ENCODE data around the genes LHFPL5, SRPK1, SLC26A8, ETV7 and PXT1.

DNA sequence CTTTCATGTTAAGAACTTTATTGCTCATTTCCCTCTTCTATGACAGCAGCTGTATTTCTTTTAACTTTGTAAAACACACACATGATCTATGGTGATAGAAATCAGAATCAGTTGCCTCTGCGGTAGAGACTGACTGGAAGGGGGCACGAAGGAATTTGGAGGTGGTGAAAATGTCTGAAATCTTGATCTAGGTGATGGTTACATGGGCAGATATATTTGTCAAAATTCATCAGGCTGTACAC lies 17.7 kb upstream of the ARMC12 start:
- RRBS: no CpG with 5 or more reads among the region's 2 CpGs

DNA sequence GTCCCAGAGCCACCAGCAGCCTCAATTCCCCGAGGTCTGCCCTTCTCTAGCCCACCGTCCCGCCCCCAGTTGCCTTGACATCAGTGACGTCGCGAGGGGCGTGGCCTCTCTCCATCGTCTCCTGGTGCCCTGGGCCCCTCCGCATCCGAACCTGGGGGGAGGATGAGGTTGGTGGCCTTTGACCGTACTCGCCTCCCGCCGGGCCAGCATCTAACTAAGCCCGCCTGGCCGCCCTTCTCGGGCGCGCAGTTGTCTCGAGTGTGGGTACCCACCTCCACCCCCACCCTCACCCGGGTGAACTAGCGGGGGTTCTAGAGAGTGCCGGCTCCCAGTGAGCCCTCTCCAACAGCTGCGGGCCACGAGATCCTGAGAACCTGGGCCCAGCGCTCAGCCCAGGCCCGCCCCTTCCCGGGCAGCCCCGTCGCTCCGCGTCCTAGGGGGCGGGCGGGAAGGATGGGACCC lies 5.4 kb upstream of the ARMC12 start:
- RRBS: 5% methylated on average over 9 of the region's 34 CpGs

DNA sequence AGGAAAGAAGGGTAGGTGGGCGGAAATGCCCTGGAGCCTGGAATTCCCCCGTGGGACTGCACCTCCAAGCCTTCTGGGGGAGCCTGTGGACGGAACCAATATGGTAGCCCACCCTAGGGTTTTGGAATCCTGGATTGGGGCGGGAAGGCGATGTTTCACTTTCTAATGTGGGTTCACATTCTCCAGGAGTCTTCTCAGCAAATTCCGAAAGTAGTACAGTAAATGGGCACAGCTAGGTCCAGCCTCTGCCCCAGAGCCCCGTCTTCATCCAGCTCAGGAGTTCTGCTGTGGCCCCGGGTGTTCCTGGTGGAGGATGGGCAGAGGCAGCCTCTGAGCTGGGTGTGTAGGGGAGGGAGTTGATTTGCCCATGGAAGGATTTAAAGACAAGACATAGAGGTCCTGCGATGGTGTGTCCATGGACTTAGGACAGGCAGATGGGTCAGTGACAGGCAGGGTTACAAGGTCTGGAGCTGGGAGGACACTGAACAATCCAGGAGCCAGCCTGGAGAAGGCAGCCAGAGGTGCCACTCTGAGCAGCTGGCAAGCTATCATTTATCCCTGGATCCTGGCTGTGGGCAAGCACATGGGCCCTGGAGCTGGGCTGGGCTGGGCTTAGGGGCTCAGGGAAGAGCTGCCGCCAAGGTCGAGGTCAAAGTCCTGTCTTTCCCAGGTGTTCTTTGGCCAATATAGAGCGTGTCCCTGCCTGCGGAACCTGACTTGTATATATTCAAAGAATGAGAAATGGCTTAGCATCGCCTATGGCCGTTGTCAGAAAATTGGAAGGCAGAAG lies 6.6 kb downstream of the CLPSL1 start:
- RRBS: no CpG with 5 or more reads among the region's 15 CpGs

DNA sequence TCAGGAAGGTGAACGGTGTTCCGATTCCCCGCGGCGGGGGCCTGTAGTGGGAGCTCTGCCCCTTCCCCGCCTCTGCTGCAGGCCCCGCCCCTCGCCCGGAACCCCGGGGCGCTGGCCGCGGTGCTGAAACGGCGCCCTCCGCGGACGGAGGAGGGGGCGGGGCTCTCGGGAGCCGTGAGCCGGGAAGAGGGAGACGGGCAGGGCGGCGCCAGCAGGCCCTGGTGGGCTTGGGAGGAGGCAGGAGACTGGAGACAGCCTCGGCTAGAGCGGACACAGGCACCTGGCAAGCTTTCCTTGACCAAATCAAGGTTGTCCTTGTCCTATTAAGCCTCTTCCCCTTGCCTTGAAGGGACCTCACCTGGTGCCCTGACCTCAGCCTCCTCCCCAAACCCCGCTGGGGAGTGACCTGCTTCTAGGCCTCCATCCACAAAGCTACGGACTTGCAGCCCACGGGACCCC lies at the start of gene LHFPL5:
LHFPL5 (plus strand) TSS at position 165 of the 459 bp plus-strand sequence.
- RRBS: 4% methylated on average over 10 of the region's 30 CpGs

GRCh38 chr6:35920499-35921501 lies at the start of gene SRPK1:
Gene SRPK1 (minus strand): TSS chr6:35921098.
- RRBS: 3% methylated on average over 36 of the region's 98 CpGs

- RRBS: no CpG with 5 or more reads among the region's 7 CpGs
Observed at GRCh38 chr6:35922066-35922751, 1.3 kb upstream of the SRPK1 start.

- RRBS: no CpG with 5 or more reads among the region's 7 CpGs
Observed at GRCh38 chr6:36019343-36019542, 5.2 kb downstream of the SLC26A8 start.

DNA sequence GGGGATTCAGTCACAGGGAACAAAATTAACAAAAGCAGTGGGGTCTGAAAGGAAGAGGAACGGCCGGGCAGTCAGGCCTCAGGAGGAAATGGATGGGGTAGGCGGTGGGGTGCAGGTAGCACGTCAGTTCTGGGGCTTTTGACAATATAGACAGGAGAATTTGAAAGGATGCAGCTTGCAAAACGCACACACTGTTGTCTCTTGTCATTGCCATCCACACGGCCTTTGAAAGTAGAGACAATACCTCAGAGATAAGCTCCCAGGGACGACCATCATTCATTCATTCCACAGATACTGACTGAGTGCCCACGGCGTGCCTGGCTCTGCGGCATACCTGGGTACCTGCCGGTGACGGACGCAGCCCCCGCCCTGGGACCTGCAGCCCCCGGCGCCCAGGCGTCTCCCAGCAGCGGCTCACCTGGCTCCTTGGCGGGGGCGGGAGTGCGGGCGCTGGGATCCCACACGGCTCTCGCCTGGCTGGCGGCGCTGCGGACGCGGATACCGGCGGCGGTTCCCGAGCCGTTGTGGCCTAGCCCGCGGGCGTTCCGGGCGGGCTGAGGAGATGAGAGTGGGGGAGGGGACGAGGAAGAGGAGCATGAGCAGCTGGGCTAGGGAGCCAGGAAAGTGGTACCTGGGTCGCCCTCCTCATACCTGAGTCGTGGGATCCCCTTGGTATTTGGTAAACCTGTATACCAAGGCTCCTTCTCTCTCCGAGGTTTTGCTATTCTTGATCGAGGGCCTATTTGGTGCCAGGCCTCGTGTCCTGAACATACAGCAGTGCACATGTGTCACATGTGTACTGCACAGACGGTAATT lies at the start of gene SLC26A8:
SLC26A8 (minus strand) TSS at position 556 of the 816 bp plus-strand sequence.
- RRBS: 19% methylated on average over 20 of the region's 46 CpGs

DNA sequence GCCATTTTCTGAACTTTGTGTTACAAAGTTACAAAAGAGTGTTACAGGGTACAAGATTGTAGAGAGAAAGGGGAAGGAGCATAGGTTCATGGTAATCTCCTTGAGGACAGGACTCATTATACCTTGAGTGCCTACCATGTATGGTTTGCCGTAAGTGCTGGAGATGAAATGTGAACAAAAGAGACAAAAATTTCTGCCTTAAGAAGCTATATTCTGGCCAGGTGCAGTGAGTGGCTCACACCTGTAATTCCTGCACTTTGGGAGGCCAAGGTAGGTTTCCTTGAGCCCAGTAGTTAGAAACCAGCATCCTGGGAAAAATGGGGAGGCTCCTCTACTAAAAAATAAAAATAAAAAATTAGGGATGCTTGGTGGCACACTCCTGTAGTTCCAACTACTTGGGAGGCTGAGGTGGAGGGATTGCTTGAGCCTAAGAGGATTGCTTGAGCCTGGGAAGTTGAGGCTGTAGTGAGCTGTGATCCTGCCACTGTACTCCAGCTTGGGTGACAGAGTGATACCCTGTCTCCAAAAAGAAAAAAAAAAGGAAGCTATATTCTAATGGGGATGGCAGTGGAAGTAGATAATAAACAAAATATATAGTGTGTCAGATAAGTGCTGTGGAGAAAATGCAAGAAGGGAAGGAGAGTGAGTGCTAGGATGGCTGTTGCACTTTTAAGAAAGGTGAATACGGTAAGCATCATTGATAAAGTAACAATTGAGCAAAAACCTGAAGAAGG lies 10.0 kb downstream of the MAPK14 start:
- RRBS: no CpG with 5 or more reads among the region's 2 CpGs

- RRBS: no CpG with 5 or more reads among the region's 2 CpGs
Observed at GRCh38 chr6:36085133-36085594, 45.1 kb upstream of the MAPK13 start.

GRCh38 chr6:36086637-36087678 lies 43.4 kb upstream of the MAPK13 start:
- RRBS: no CpG with 5 or more reads among the region's 3 CpGs

DNA sequence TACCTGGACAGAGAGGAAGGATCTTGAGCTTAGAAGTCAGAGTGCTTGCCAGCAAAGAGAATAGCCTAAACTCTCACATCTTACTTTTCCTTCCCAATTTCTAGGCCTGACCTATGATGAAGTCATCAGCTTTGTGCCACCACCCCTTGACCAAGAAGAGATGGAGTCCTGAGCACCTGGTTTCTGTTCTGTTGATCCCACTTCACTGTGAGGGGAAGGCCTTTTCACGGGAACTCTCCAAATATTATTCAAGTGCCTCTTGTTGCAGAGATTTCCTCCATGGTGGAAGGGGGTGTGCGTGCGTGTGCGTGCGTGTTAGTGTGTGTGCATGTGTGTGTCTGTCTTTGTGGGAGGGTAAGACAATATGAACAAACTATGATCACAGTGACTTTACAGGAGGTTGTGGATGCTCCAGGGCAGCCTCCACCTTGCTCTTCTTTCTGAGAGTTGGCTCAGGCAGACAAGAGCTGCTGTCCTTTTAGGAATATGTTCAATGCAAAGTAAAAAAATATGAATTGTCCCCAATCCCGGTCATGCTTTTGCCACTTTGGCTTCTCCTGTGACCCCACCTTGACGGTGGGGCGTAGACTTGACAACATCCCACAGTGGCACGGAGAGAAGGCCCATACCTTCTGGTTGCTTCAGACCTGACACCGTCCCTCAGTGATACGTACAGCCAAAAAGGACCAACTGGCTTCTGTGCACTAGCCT lies 21.9 kb upstream of the MAPK13 start:
- RRBS: no CpG with 5 or more reads among the region's 11 CpGs

DNA sequence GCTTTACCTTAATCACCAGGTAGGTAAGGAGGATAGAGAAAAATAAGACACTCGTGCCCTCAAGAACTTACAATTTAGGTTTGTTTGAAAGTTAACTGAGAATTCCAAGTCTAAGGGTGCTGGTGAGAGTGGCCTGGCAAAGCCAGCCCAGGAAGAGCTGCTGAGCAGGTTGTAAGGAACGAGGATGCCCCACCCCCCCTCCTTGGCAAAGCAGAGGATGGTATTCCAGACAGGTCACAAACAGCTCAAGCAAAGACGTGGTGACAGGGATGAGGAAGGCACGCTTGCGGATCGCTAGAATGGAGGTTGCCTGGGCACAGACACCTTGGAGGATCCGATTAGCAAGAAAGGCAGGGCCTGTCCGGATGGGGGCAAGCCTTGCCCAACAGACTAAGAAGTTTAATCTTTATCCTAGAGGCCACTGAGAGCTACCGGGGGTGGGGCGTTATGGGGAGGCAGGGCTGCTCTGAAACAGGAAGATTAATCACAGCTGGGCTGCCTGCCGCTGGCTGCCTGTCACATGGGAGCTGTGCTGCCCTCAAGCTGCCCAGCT lies 9.4 kb upstream of the MAPK13 start:
- RRBS: 18% methylated on average over 2 of the region's 11 CpGs

GRCh38 chr6:36197263-36197664 lies 720 bp downstream of the BRPF3 start:
- RRBS: no CpG with 5 or more reads among the region's 19 CpGs

GRCh38 chr6:36200472-36201766 lies 4.4 kb downstream of the BRPF3 start:
- RRBS: no CpG with 5 or more reads among the region's 27 CpGs

DNA sequence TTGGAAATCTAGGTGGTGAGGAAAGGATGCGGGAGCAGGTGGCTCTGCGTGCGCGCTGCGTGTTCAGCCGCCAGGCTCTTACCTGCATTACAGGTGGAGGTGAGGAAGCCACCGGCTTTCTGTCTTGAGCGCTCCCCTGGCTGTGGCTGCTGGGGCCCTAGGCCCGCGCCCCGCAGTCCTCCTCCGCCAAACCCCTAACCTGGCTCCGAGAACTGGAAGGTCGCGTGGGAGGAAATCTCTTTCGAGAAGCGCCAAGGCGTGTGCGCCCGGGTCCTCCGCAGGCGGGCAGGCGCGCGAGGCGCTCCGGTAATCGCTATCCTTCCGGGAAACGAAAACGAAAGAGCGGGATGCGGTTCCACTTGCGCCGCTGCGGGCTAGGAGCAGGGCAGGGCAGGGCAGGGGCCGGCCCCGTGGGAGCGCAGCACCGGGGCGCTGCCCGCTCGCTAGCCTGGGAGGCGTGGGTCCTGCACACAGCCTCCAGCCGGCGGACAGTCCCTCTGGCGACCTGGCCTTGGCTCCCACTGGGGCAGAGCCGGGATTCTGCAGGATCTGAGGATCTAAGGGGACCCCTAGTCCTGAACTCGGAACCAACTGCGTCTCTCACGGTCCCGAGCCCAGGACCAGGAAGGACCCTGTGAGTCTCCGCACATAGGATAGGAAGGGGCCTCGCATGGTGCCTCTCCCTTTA lies at the start of gene ETV7:
ETV7 (minus strand) TSS at position 216 of the 688 bp plus-strand sequence.
- RRBS: 7% methylated on average over 24 of the region's 54 CpGs

DNA sequence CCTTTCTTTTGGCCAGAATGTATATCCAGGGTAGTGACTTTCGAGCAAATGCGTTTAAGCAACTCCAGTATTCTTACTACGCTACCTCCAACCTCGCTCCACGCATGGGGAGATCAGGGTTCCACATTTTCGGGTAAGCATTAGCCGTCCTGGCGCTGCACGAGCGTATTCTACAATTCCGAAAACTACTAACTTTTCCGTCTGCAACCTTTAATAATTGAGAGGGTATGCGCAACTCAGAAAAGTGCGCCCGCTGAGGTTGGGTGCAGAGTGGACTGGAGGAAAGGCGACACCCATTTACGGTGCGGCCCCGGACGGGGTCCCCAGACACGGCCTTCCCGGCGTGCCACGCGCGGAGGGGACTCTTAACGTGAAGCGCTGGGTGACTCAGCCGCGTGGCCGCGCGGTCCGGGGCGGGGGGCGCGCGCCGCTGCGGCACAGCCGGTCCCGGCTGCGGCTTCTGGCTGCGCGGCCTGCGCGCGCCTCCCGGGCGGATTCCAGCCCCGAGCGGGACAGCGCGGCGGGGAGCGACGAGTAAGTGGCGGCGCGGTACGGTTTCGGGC lies at the start of gene PXT1:
PXT1 (minus strand) TSS at position 277 of the 563 bp plus-strand sequence.
- RRBS: 2% methylated on average over 32 of the region's 62 CpGs

- RRBS: no CpG with 5 or more reads among the region's 7 CpGs
Observed at GRCh38 chr6:36539875-36540721, 7.2 kb downstream of the STK38 start.

GRCh38 chr6:36601507-36602839 lies 7.8 kb downstream of the SRSF3 start:
- RRBS: no CpG with 5 or more reads among the region's 12 CpGs

DNA sequence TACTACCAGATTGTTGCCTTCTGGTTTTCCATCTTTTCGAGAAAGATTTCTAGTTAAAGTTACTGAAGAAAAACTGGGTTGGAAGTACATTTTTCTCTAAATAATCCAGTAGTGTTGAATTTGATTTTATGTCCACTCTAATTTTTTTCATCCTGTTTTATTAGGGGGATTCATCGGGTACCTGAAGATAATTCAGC lies 10.7 kb downstream of the SRSF3 start:
- RRBS: no CpG with 5 or more reads among the region's 2 CpGs

Measured in epidermal melanocyte (primary cell).